Measurements from ENCODE around the genes GLYR1, ALG1 and RBFOX1.

DNA sequence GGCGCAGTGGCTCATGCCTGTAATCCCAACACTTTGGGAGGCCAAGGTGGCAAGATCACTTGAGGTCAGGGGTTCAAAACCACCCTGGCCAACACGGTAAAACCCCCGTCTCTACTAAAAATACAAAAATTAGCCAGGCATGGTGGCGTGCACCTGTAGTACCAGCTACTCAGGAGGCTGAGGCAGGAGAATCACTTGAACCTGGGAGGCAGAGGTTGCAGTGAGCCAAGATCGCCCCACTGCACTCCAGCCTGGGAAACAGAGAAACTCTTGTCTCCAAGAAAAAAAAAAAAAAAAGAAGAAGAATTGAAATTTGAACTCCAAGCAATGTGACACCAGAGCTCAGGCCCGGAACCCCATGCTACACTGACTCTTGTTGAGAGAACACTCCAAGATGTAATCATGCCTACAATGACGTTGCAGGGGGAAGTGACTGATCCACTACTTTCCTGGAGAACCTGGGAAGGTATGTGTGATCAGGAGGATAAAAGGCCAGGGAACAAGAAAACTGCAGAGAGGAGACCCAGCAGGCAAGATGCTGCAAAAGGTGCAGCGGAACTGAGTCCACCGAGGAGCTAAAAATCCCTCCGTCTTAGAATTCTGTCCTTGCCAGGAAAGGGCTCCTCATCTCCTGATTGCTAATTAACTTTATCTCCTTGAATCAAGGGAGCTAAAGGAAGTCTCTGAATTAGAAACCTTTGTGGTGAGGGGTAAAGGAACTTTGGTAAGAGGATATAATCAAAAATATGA lies 57.9 kb downstream of the ADCY9 start:
- PRO-cap = no peak

DNA sequence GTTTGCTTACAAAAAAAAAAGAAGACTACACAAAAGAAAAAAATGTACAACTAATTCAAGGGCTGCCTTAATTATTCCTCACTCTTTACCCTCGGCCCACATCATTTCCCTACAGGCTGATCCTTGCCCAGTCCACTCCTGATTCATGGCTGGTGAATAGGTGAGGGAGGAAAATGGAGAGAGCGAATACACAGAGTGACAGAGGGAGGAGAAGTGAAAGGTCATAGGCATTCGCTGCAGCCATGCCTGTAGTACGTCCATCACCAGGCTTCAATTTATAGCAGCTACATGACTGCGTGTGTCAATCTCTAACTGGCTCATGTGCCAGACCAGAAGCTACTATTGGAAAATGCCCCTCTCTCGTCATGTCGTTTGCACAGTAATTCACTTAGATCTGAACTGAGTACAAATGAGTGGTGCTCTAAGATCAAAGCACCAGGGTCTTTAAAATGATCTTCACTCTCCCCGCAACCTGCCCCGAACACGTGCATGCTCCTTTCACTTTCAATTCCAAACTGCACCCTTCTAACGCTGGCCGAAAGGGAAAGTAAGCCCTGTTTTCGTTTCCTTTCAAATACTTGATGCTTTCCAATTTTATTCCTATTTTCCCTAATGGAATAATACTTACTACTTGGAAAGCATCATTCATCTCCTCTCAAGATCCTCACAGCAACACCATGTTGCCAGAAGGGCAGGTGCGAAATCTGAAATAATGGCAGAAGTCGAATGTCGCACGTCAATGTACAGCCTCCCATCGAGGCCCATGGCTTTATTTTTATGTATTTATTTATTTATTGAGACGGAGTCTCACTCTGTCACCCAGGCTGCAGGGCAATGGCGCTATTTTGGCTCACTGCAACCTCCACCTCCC lies 51.2 kb downstream of the ADCY9 start:
- PRO-cap = no peak

- PRO-cap = no peak
Observed at GRCh38 chr16:4215123-4215659, 26.7 kb downstream of the SRL start.

- PRO-cap = no peak
Observed at GRCh38 chr16:4218132-4218865, 23.6 kb downstream of the SRL start.

DNA sequence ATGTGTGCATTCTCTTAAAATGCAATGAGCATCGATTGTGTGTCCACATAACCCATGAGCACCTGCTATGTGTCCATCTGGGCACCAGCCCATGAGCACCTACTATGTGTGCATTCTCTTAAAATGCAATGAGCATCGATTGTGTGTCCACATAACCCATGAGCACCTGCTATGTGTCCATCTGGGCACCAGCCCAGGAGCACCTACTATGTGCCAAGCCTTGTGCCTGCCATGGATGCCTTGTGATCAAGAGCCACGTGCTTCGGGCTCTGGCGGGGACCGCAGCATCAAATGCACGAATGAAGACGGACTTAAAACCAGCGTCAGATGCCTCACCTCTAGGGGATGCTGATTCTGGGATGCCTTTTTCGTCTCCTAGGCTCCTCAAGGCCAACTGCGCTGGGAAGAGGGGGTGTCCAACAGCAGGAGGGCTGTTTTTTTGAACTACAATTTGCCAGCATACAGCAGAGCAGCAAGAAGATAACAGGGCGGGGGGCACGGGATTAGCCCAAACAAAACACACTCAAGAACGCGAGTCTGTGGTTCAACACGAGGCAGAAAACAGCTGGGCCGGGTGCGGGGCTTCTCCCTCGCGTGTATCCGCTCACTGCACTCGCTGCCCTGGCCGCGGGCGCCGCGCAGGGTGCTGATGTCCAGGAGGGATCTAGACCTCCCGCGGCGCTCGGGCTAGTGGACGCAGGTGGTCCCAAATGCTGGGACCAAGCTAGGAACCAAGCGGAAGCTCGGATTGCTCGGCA lies 1.3 kb upstream of the GLIS2 start:
- PRO-cap = no peak

DNA sequence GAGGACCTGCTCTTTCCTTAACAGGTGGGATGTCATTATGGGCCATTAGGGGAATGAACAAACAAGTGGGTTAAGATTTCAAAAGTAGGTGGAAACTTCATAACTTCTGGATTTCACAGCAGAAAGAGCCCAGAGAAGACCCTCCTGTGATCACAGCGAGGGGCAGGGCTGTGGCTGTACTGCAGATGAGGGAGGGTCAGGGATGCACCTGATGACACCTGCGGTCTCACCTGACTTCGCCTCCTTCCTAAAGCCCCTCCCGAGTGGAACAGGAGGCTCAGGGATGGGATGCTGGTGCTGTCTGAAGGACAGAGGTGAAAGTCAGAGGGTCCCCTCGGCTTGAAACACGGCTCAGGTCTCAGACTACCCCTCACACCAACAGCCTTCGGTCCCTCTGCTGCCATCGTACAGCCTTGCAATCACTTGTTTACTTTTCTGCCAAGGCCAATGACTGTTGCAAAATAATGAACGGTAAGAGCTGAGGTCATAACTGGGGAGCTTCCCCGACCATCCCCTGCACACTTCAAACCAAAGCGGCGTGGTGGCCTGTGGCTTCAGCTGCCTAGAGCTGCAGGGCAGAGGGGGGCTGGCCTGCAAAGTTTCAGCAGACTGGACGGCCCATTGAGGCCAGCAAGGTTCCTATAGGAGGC lies 5.4 kb downstream of the PAM16 start:
- PRO-cap = no peak

DNA sequence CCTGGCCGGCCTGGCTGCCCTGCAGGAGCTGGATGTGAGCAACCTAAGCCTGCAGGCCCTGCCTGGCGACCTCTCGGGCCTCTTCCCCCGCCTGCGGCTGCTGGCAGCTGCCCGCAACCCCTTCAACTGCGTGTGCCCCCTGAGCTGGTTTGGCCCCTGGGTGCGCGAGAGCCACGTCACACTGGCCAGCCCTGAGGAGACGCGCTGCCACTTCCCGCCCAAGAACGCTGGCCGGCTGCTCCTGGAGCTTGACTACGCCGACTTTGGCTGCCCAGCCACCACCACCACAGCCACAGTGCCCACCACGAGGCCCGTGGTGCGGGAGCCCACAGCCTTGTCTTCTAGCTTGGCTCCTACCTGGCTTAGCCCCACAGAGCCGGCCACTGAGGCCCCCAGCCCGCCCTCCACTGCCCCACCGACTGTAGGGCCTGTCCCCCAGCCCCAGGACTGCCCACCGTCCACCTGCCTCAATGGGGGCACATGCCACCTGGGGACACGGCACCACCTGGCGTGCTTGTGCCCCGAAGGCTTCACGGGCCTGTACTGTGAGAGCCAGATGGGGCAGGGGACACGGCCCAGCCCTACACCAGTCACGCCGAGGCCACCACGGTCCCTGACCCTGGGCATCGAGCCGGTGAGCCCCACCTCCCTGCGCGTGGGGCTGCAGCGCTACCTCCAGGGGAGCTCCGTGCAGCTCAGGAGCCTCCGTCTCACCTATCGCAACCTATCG lies 10.2 kb downstream of the VASN start:
- PRO-cap = no peak

- PRO-cap = no peak
Observed at GRCh38 chr16:4385778-4386404, 14.2 kb downstream of the VASN start.

GRCh38 chr16:4673354-4673766 lies 20.0 kb upstream of the NUDT16L1 start:
- PRO-cap = no peak

DNA sequence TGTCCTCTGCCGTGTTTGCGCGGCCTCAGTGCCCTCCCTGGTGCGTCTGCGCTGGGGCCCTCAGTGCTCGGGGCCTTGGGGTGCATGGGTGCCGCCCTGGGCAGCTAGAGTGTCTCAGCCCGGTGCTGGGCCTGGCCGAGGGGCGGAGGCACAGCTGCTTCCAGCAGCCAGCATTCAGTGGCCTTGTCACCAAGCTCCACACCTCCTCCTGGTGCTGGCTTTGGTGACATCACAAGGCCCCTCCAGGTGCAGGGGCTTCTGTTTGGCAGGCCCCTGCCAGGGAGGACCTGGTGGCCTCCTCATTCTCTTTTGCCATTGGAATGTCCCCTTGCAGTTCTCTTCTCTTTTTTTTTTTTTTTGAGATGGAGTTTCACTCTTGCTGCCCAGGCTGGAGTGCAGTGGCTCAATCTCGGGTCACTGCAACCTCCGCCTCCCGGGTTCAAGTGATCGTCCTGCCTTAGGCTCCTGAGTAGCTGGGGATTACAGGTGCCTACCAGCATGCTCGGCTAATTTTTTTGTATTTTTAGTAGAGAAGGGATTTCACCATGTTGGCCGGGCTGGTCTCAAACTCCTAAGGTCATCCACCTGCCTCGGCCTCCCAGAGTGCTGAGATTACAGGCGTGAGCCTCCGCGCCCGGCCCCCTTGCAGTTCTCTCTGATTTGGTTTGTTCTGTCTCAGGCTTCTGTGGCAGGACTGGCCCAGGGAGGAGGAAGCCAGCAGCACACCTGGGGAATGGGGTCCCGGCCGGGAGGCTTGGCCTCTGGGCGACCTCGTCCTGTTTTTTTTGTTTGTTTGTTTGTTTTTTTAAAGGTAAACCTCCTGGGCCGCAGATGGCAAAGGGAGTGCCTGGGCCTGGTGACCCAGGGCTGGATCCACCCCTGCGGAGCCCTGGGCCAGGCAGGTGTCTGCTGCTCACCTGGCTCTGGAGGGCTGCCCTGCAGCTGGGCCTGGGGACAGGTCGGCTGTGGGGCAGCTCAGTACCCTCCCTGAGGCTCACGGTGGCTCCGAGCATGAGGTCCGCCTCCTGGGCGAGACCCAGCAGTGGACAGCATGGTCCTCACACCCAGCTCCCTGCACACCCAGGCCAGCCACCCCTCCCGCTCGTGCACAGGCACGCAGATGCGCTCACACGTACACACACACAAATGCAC lies 3.6 kb upstream of the NUDT16L1 start:
- PRO-cap = no peak

DNA sequence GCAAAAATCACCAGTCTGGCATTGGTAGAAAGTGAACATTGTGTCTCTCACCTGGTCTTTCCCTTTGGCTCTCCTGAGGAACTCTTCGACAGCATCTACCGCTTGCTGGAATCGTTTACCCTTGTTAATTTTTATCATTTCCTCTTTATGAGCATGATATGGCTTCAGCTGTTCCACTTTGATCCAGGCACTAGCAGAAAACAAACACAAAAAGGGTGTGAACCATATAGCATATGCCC lies 14.4 kb downstream of the GLYR1 start:
- PRO-cap = no peak

DNA sequence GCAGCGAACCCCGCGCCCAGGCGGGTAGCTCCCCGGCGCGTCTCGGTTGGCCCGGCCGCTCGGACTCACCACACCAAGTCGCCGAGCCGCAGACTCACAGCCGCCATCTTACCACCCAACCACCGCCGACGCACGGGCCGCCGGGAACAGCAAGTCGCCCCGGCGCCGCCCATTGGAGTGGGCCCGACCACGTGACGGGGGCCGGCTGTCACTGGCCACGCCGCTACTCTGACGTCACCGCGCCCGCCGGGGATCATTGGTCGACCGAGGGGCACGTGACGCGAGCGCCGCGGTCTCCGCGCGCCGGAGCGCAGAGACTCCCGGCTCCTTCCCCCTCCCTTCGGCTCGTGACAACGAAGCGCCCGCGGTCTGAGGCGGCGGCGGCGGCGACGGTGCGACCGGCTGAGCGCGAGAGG lies at the start of gene GLYR1:
TSS of gene GLYR1 (minus strand) at position 130 of the 416 bp plus-strand sequence.
- PRO-cap = bidirectional peak, plus-strand start at position 356 of the sequence, minus-strand start at position 124 of the sequence

- PRO-cap = no peak
Observed at GRCh38 chr16:4859639-4860225, 12.5 kb downstream of the UBN1 start.

DNA sequence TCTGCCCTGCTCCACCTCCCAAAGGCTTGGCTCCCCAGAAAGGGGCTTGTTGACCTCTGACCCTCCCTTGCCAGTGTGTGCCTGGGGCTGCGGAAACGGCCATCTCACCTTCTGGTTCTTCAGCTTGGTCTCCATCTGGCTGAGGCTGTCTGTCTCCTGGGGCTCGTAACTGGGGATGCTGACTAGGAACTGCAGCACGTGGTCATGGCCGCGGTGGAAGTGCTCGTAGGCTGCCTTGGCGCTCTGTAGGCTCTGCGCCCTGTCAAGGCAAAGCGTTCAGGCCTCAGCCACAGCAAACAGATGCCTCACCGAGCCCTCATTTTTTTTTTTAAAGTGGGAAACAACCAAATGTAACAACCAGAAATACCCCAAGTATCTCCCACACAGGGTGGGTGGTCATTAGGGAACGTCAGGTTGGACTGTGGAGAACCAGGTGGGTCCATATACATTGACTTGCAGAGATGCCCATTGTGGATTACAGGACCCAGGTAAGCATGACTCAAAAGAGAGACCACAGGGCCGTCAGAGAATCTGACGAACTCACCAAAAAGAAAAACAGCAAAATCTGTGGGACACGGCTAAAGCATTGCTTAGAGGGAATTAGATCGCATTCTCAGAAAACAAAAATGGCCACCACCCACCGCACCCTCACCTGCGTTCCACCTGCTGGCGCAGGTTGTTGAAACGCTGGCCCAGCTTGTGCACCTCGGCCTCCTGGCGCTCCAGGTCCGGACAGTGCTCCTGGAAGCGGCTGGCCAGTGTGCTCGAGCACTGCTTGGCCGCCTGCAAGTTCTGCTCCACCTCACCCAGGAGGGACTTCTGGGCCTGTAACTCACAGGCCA lies 43.0 kb downstream of the UBN1 start:
- PRO-cap = no peak

DNA sequence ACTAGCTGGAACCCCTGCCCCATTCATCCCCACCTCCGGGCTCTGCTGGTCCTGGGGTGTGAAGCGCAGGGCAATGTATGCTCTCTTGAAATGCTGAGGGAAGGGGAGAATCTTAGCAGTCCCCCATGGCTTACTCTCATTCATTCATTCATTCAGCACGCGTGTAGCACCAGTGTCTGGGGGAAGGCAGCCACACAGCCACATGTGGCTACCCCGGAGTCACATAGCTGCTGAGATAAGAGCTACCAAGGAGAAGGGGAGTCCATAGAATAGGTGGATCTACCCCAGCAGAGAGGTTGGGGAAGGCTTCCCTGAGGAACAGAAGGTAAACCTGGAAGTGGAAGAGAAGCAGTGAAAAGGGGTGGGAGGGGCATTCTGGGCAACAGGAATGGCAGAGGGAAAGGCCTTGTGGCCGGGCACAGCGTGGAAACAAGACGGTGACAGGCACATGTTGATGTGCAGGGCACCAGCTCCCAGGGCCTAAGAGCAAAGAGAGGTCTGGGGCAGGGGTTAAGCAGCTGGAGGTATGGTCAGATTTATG lies 6.5 kb downstream of the PPL start:
- PRO-cap = no peak

DNA sequence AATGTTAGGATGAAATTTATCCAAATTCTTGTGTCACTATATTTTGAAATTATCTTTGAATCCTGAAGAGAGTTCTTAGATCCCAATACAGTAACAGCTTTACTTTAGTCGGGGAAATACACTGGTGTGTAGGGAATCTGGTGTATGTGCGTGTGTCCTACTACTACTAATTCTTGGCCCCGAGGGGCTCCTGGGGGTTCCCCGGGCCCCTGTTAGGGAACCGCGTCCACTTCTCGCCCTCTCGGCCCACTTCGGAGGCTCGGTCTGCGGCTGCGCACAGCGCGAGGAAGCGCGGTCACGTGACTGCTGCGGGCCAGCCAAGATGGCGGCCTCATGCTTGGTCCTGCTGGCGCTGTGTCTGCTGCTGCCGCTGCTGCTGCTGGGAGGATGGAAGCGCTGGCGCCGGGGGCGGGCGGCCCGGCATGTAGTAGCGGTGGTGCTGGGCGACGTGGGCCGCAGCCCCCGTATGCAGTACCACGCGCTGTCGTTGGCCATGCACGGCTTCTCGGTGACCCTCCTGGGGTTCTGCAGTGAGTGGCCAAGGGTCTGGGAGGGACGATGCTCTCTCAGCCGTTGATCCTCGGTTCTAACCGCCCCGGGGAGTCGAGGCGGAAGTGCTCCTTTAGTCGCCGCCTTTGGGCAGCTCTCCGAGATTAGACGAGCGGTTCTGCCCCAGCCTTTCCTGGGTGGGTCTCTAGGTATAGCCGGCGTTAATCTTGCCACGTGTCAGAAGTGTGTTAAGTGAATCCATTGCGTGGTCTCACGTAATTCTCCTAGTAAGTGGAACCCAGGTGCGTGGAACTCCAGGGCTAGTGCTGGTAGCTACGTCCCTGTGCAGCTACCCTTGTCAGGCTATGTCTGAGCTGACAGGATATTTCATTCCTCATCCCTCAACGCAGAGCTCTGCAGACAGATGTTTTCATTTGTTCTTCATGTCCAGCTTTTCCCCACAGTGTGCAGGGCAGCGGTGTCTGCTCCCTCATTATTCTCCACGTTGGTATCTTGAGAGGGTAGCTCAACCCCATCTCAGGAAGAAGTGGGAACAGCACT lies at the start of gene ALG1:
TSS of gene ALG1 (plus strand) at position 316 of the 1,050 bp plus-strand sequence.
- PRO-cap = no peak

GRCh38 chr16:6018867-6019476 lies at the start of gene RBFOX1:
RBFOX1 (plus strand) TSS chr16:6019024.
- PRO-cap = no peak

DNA sequence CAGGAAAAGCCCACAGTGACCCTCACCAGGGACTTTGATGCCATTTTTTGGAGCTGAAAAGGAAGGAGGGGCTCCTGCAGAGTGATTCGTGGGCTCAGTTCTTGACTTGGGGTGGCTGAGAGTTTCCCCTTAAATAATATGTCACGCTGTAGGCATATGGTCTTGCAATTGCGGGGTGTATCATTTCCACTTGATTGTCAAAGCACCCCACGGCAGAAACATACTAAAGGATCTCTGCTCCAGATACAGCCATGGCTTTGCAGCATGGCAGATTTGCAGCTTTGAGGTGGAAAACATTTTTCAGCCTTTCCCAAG lies 1238.4 kb downstream of the TMEM114 start:
- PRO-cap = no peak

DNA sequence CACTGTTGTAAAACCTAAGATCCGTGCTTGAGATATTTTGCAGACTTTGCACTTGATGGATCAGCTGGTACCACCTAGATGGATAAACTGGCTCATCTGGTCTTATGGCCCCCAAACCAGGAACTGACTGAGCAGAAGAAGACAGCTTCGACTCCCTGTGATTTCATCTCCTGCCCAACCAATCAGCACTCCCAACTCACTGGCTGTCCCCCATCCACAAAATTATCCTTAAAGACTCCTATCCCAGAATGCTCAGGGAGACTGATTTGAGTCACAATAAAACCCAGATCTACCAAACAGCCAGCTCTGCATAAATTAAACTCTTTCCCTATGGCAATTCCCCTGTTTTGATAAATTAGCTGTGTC lies 477.2 kb downstream of the TMEM114 start:
- PRO-cap = no peak

DNA sequence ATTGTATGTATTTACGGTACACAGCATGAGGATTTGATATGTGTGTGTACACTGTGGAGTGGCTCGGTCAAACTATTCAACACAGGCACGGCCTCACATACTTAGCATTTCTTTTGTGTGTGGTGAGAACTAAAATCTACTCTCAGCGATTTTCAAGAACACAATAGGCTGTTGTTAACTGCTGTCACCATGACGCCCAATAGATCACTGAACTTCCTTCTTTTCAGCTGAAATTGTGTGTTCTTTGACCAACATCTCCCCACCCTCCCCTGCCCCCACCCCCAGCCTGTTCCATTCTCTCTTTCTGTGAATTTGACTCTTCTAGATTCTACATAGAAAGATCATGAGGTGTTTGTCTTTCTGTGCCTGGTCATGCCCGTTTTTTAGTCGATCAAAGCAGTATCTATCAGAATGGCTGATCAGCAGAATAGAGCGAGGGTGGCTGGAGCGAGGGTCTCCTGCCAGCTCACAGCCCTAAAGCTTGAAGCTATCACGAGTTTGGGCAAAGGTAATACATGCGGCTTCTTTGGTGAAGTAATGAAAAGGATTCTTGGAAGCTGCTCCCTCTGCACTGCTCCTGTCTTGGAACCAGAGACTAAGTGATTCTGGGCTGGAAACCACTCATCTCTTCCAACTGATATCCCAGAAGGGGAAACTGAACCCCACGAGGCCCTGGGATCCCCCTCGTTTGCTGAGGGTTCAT lies 18.8 kb downstream of the TMEM114 start:
- PRO-cap = no peak

Data from ascending aorta (tissue), 1 donor.